Uterus (tissue), 7 donors: ENCODE measurements around a stretch of chr1.

- PRO-cap, 4 experiments, result no peak in any of the 4 experiments
- RAMPAGE, long total RNA, 2 experiments, result no peak in any of the 2 experiments
- RRBS, result no CpG with 5 or more reads among the region's 3 CpGs
Observed at GRCh38 chr1:184316-184660, 119.1 kb downstream of the OR4F5 start.

DNA sequence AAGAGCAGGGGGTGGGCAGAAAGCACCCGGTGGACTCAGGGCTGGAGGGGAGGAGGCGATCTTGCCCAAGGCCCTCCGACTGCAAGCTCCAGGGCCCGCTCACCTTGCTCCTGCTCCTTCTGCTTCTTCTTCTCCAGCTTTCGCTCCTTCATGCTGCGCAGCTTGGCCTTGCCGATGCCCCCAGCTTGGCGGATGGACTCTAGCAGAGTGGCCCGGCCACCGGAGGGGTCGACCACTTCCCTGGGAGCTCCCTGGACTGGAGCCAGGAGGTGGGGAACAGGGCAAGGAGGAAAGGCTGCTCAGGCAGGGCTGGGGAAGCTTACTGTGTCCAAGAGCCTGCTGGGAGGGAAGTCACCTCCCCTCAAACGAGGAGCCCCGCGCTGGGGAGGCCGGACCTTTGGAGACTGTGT lies 121.0 kb downstream of the OR4F5 start:
- PRO-cap, 4 experiments, result no peak in any of the 4 experiments
- RAMPAGE, long total RNA, 2 experiments, result start-site peak on the minus strand in 1 of 2 experiments, centred at position 174 of the sequence, 5 reads per replicate
- RRBS, result no CpG with 5 or more reads among the region's 15 CpGs

DNA sequence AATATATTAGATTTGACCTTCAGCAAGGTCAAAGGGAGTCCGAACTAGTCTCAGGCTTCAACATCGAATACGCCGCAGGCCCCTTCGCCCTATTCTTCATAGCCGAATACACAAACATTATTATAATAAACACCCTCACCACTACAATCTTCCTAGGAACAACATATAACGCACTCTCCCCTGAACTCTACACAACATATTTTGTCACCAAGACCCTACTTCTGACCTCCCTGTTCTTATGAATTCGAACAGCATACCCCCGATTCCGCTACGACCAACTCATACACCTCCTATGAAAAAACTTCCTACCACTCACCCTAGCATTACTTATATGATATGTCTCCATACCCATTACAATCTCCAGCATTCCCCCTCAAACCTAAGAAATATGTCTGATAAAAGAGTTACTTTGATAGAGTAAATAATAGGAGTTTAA lies 57.4 kb downstream of the OR4F16 start:
- PRO-cap, 4 experiments, result no peak in any of the 4 experiments
- RAMPAGE, long total RNA, 2 experiments, result no peak in any of the 2 experiments
- RRBS, result no CpG with 5 or more reads among the region's 11 CpGs

DNA sequence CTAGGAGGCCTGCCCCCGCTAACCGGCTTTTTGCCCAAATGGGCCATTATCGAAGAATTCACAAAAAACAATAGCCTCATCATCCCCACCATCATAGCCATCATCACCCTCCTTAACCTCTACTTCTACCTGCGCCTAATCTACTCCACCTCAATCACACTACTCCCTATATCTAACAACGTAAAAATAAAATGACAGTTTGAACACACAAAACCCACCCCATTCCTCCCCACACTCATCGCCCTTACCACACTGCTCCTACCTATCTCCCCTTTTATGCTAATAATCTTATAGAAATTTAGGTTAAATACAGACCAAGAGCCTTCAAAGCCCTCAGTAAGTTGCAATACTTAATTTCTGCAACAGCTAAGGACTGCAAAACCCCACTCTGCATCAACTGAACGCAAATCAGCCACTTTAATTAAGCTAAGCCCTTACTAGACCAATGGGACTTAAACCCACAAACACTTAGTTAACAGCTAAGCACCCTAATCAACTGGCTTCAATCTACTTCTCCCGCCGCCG lies 56.0 kb downstream of the OR4F16 start:
- PRO-cap, 4 experiments, result no peak in any of the 4 experiments
- RAMPAGE, long total RNA, 2 experiments, result no peak in any of the 2 experiments
- RRBS, result no CpG with 5 or more reads among the region's 10 CpGs

- PRO-cap, 4 experiments, result no peak in any of the 4 experiments
- RAMPAGE, long total RNA, 2 experiments, result no peak in any of the 2 experiments
- RRBS, result no CpG with 5 or more reads among the region's 15 CpGs
Observed at GRCh38 chr1:788485-789269, 102.2 kb upstream of the OR4F16 start.

GRCh38 chr1:858593-859125 lies 65.1 kb upstream of the SAMD11 start:
- PRO-cap, 4 experiments, result no peak in any of the 4 experiments
- RAMPAGE, long total RNA, 2 experiments, result no peak in any of the 2 experiments
- RRBS, result no CpG with 5 or more reads among the region's 14 CpGs

DNA sequence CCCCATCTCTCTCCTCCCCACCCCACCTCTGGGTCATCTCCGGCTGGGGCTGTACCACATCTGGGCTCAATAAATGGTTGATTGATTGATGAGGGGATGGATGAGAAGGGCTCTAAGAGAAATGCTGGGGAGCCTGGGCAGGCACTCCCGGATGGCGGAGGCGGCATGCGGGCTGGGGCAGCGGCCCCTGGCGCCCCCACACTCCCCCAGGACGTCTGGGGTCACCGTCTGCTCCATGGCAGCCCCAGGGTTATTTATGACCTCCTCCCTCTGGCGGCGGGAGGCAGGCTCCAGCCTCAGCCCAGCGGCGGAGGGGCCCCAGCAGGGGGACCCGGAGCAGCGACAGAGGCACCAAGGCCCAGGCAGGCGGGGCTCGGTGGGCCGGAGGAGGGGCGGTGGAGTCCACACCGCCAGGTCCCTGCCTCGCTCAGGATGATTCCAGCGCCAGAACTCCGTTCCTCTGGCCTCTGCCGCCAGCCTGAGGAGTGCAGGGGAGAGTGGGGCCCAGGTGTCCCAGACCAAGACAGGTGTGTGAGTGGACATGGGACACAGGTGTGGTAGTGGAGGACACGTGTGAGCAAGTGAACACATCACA lies 2.7 kb upstream of the SAMD11 start:
- PRO-cap, 4 experiments, result no peak in any of the 4 experiments
- RAMPAGE, long total RNA, 2 experiments, result no peak in any of the 2 experiments
- RRBS, result 2% methylated on average over 9 of the region's 25 CpGs

- PRO-cap, 4 experiments, result peak in 4 of 4 experiments; most common plus-strand start chr1:941773 (in 2); most common minus-strand start chr1:941831 (in 3)
- RAMPAGE, long total RNA, 2 experiments, result no peak in any of the 2 experiments
- RRBS, result 2% methylated on average over 61 of the region's 104 CpGs
Observed at GRCh38 chr1:941489-942427, 17.3 kb downstream of the NOC2L start.

- PRO-cap, 4 experiments, result peak in 3 of 4 experiments; most common plus-strand start chr1:1021336 (in 1); most common minus-strand start chr1:1021212 (in 2)
- RAMPAGE, long total RNA, 2 experiments, result no peak in any of the 2 experiments
- RRBS, result 12% methylated on average over 3 of the region's 28 CpGs
Observed at GRCh38 chr1:1021096-1021977, 1.4 kb downstream of the AGRN start.

GRCh38 chr1:1049768-1050431 lies 24.2 kb downstream of the RNF223 start:
- PRO-cap, 4 experiments, result no peak in any of the 4 experiments
- RAMPAGE, long total RNA, 2 experiments, result no peak in any of the 2 experiments
- RRBS, result 87% methylated on average over 6 of the region's 37 CpGs

DNA sequence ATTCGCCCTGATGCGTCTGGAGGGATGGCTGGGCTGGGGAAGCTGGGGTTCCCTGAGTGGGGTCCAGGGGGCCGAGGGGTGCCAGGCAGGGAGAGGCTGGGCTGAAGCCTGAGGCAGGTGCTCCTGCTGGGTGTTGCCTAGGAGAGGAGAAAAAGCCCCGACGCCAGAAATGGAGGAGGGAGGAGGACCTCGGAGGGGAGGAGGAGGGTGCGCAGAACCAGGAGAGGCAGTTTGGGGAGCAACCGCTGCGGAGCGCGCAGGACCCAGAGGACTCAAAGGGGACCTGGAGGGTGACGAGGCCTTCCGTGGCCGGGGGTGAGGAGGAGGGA lies 15.3 kb downstream of the RNF223 start:
- PRO-cap, 4 experiments, result peak in 1 of 4 experiments; most common plus-strand start position 229 of the sequence (in 1)
- RAMPAGE, long total RNA, 2 experiments, result no peak in any of the 2 experiments
- RRBS, result 5% methylated on average over 1 of the region's 14 CpGs

- PRO-cap, 4 experiments, result no peak in any of the 4 experiments
- RAMPAGE, long total RNA, 2 experiments, result no peak in any of the 2 experiments
- RRBS, result 4% methylated on average over 20 of the region's 36 CpGs
Observed at GRCh38 chr1:1115063-1115615, 750 bp downstream of the C1orf159 start.

DNA sequence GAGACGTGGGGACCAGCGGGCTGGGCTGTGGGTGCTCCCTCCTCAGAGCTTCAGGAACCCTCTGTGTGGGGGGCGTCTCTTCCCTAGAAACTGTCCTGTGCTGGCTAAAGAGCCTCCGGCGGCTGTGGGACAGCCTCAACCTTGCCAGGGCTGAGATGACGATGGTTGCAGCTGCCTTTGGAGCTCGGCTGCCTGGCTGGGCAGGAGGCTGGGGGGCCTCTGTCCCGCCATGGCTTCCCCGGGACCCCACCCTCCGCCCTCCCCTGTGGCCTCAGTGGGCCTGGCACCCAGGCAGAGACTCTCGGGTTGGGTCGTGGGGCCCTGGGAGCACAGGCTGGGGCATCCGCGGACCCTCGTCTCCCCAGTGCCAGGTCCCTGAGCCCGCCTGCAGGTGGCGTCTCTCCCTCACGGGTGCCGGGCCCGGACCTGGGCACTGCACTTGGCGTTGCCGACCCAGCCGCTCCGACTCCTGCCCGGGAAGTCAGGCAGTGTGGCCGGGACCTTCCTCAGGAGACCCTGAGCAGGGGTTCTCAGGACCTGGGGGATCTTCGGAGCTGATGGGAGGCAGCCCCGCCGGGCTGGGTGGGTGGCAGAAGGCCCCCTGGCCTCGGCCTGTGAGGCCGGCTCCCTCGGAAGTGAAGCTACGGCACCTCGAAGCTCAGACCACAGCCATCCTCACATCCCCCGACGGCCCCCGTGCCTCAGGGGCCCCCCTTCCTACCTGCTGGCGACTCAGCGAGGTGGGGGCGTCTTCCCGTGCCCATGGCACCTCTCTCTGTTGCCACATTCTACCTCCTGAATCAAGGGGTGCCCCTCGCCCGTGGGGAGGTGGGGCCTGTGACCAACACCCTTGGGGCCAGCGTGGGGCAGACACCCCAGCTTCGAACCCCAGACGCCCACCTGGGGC lies 6.2 kb upstream of the C1orf159 start:
- PRO-cap, 4 experiments, result no peak in any of the 4 experiments
- RAMPAGE, long total RNA, 2 experiments, result no peak in any of the 2 experiments
- RRBS, result 3% methylated on average over 16 of the region's 46 CpGs

GRCh38 chr1:1125311-1125694 lies 9.4 kb upstream of the C1orf159 start:
- PRO-cap, 4 experiments, result no peak in any of the 4 experiments
- RAMPAGE, long total RNA, 2 experiments, result no peak in any of the 2 experiments
- RRBS, result no CpG with 5 or more reads among the region's 11 CpGs

GRCh38 chr1:1144005-1145065 lies 28.4 kb upstream of the C1orf159 start:
- PRO-cap, 4 experiments, result peak in 1 of 4 experiments; most common plus-strand start chr1:1144306 (in 1)
- RAMPAGE, long total RNA, 2 experiments, result no peak in any of the 2 experiments
- RRBS, result 54% methylated on average over 32 of the region's 56 CpGs

GRCh38 chr1:1166294-1166843 lies 7.3 kb upstream of the TTLL10 start:
- PRO-cap, 4 experiments, result no peak in any of the 4 experiments
- RAMPAGE, long total RNA, 2 experiments, result no peak in any of the 2 experiments
- RRBS, result 33% methylated on average over 3 of the region's 21 CpGs

- PRO-cap, 4 experiments, result no peak in any of the 4 experiments
- RAMPAGE, long total RNA, 2 experiments, result no peak in any of the 2 experiments
- RRBS, result 65% methylated on average over 6 of the region's 45 CpGs
Observed at GRCh38 chr1:1171509-1172649, 1.8 kb upstream of the TTLL10 start.

GRCh38 chr1:1197488-1197834 lies 8.9 kb downstream of the TNFRSF18 start:
- PRO-cap, 4 experiments, result no peak in any of the 4 experiments
- RAMPAGE, long total RNA, 2 experiments, result no peak in any of the 2 experiments
- RRBS, result 90% methylated on average over 15 of the region's 34 CpGs

- PRO-cap, 4 experiments, result no peak in any of the 4 experiments
- RAMPAGE, long total RNA, 2 experiments, result no peak in any of the 2 experiments
- RRBS, result 45% methylated on average over 8 of the region's 25 CpGs
Observed at GRCh38 chr1:1244265-1244681, 2.2 kb downstream of the C1QTNF12 start.

DNA sequence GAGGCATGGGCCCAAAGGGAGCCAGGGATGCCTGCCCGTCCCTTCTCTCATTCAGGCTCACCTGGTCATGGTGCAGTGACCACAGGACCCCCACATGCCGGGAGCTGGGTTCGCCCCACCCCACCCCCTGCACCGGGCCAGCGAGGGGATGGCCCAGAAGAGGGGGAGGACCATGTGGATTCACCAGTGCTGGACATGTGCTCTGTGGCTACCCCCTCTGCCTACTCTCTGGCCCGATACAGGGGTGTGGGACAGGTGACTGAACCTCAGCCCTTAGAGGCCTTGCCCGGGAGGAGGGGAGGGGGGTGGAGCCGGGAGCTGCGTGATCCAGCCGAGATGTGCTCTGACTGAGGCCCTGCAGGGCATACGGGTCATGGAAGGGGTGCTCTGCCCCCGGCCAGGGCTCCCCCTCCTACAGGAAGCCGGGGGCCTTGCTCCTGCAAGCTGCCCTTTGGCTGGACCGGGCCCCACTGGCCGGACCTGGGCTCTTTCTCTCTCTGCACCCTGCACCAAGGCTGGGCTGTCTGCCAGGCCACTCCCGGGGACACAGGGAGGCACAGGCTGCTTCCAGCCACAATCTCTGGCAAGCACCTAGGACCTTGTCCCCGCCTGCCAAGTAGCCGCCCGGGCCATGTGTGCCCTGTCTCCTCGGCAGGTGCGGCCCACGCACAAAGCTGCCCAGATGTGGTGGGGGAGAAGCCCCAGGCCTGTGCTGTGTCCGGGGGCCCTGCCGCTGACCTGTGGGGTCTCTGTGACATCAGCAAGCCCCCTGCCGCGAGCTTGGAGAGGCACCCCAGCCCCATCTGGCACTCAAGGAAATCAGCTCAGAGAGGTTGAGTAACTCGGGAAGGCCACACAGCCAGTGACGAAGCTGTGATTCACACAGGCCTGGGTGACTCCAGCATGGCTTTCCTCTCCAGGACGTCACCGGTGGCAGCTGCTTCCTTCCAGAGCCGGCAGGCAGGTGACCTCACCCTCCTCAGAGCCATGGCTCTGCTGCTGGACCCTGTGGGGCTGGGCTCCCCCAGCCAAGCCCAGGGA lies 1.4 kb downstream of the SCNN1D start:
- PRO-cap, 4 experiments, result peak in 1 of 4 experiments; most common plus-strand start position 973 of the sequence (in 1)
- RAMPAGE, long total RNA, 2 experiments, result no peak in any of the 2 experiments
- RRBS, result 25% methylated on average over 15 of the region's 31 CpGs